ENCODE measurements around a stretch of chr19.

DNA sequence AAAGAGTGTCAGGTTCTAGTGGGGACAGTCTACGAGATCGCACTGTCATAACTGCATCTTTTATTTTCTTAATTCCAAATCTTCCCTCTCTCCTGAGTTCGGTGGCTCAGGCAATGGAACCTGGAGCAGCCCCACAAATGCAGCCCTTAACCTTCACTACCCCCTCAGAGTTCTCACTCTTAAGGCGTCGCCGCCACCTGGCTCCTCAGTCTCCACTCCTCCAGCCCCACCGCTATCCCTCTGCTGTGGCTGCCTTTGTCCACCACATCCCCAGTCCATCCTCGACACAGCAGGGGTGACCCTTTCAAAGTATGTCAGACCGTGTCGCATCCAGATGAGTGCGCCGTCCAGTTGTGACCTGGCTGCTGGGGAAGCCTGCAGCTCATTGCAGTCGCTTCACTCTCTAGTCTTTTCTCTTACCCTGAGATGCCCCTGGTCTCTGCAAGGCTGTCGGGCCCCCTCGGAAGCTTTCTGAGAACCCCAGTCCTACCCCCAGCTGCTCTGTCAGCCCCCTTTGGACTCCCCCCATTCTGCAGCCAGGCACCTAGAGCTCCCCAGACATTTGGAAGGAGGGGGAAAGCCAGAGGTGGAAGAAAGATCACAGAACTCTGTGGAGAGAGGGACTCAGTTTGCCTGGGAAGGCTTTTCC lies 1.1 kb downstream of the SPPL2B start:
- PRO-cap = no peak

DNA sequence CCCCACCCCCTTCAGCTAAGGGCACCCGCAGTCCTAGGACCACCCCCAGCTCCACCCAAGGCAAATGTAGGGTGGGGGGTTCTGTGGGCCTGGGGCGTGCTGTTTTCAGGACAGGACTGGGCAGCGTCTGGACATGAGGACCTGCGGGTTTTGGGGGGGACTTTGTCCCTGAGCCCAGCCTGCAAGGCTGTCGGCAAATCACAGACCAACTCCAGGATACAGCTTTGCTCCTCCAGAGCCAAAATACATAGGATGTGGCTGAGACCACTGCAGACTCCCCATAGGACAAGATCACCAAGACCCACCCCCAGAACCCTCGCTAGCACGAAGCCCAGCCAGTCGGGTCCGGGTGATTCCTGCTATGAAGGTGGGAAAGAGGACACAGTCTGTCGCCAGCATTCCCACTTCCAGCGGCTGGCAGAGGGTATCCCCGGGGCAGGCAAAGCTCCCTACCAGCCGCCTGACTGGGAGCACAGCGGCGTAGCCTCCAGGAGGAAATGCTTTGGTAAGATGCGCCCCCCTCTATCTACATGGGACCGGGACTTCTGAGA lies 1.6 kb upstream of the TIMM13 start:
- PRO-cap = no peak

- PRO-cap = no peak
Observed at GRCh38 chr19:2433774-2434249, 6.4 kb upstream of the TIMM13 start.

- PRO-cap = bidirectional peak, plus-strand start at chr19:2476127, minus-strand start at chr19:2475869
Observed at GRCh38 chr19:2475713-2476077, 232 bp upstream of the GADD45B start.

DNA sequence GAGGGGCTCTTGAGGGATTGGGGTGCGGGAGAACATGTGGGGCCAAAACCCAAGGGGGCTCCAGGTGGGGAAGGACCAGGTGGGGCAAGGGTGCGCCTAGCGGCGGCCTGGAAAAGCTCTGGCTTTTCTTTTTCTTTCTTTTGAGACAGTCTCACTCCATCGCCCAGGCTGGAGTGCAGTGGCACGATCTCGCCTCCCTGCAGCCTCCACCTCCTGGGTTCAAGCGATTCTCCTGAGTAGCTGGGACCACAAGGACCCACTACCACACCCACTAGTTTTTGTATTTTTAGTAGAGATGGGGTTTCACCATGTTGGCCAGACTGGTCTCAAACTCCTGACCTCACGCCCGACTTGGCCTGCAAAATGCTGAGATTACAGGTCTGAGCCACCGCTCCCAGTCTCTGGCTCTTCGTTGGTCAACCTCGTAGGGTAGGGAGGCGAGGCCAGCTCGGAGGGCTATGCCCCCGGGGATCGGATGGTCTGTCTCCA lies 3.7 kb downstream of the GADD45B start:
- PRO-cap = no peak

DNA sequence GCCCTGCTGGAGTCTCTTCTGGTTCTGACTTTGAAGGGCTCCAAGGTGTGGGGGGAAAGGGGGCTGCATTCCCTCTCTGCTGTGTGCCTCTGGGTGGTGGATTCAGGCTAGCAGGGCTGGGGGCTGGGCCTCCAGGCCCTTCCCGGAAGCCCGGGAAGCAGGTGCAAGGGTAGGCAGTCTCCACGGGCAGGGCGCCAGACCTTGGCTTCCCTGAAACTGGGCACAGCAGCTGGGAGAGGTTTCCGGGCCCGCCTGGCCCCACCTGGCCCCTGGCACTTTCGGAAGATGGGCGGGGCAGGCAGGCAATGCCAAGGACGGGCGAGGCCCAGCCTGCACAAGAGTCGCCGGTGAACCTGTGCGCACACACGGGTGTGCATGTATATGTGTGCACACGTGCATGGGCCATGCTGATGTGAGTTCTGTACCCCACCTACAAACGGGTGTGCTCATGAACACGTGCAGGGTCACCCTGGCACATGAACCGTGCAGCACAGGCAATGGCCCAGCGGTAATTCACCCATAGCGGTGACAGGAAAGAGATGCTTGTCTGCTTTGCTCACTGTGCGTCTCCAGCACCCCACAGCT lies 15.2 kb downstream of the GADD45B start:
- PRO-cap = no peak

GRCh38 chr19:2512751-2513340 lies 36.9 kb downstream of the GADD45B start:
- PRO-cap = no peak

- PRO-cap = no peak
Observed at GRCh38 chr19:2533605-2534011, 57.7 kb downstream of the GADD45B start.

GRCh38 chr19:2545759-2546293 lies 69.9 kb downstream of the GADD45B start:
- PRO-cap = no peak

DNA sequence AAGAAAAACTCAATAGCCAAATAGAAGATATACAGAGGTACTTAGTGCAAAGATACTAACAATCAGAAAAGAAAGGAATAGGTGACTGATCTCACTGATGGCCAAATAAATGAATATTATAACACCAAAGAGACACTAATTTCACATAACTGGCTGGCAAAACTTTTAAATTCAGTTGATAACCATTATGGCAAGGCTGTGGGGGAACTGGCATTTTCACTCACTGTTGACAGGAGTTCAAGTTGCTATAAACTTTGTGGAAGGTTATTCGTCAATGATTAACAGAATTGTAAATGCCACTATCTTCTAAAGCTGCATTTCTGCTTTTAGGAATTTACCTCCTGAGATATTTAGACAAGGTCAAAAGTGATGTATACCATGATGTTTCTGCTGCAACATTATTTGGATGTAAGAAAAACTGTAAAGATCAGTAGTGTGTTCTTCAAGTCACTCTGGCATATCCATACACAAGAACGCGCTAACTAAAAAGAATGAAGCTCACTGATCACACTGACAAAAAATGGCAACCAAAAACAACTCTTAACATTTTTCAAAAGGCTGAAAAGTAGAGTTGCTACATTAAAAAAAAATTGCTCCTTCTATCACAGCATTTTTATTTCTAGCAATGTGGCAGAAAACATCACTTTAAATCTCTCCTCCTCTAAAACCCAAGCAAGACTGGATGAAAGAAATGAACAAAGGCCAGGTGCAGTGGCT lies 110.6 kb downstream of the GNG7 start:
- PRO-cap = no peak

DNA sequence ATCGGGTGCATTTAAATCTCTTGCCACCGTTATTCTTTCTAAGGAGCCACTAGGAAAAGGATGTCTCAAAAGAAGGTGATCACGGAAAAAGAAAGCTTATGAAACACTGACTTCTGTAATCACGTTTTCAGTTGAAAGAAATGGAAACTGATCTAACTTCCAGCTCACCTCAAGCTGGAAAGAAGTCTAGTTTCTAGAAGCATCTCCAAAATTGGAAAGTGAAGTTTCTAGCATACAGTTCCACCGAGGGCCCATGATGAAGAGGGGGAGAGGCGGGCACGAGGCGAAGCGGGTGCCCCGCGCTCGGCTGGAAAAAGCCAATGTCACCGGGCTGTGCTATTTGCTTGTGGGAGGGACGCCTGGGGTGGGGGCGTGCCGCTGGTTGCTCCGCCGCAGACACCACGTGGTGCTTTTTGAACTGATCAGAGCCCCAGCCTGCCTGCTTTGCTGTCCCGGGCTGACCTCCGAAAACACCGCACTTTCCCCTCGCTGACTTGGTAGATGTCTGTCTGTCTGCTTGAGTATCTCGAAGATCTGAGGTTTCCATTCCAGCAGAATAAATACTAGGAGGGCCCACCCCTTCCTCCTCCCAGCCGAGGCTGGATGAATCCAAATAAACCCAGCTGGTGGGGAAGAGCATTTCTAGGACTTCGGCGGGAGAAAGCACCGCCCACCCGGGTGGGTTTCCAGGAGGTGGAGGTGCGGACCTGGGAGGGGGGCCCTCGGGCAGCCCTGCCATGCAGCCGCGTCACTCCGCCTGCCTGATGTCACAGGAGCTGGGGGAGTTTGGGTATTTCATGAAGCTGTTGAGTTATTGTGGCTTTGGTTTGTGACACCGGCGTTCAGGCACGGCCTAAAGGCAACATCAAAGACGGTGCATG lies 103.5 kb downstream of the GNG7 start:
- PRO-cap = no peak

DNA sequence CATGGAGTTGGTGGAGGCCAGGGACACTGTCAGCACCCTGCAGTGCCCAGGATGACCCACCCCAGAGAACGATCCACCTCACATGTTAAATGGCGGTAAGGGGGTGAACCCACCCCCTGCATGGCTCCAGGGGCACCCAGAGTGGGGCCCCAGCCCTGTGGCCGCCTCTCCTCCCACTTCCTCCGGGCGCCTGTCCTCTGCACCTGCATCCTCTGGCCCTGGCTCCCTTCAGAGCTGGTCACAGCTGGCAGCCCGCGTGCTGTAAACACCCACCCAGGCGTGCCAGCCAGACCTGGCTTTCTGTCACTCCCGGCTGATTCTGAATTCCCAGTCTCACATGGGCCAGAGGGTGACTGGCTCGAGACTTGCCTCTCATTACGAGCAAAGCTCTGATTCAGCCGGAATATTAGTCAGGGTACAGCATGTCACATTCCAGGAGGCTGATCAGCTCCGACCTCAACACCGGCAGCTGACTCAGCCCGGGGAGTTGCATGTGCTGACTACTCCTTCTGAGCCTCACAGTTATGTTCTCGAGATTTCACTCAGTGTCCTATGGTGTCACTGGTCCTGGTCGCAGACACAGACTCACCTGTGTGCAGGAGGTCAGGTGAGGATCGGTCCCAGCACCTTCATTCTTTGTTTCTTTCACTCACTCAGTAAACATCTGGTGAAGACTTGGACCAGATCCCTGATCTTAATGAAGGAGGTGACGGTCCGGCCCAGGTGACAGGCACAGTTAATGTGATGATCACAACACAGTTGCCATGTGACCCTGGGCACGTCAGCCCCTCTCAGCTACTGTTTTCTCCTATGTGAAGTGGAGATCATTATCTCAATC lies 75.0 kb downstream of the GNG7 start:
- PRO-cap = bidirectional peak, plus-strand start at position 392 of the sequence, minus-strand start at position 321 of the sequence

DNA sequence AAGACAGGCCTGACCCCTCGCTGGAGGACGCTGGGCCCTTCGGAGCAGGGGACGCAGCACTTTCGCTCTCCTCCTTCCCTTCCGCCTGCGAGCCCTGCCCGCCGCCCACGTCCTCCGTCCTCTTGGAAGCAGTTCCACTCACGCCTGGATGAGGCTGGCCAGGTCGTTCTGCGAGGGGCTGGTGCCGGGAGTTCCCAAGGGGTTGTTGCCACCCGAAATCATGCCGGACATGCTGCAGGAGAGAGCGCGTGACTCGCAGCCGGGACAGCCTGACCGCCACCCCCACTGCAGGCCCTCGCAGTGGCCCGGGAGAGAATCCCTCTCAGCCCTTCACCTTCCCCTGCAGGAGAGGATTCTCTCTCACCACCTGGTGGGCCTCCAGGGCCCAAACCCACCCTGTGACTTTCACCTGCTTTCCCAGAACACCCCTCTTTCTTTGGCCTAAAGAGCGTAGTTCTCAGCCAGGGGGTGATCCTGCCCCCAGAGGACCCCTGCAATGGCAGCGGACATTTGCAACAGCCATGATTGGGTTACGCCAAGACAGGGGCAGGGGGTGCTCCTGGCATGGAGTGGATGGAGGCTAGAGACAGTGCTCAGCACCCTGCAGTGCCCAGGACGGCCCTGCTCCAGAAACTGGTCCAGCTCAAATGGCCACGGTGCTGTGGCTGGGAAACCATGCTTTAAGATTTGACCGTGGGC lies 17.9 kb upstream of the SLC39A3 start:
- PRO-cap = no peak

- PRO-cap = no peak
Observed at GRCh38 chr19:2797155-2797684, 11.9 kb downstream of the THOP1 start.

GRCh38 chr19:2952919-2953698 lies 8.3 kb upstream of the ZNF77 start:
- PRO-cap = no peak

- PRO-cap = no peak
Observed at GRCh38 chr19:3006165-3006748, 22.8 kb downstream of the TLE2 start.

DNA sequence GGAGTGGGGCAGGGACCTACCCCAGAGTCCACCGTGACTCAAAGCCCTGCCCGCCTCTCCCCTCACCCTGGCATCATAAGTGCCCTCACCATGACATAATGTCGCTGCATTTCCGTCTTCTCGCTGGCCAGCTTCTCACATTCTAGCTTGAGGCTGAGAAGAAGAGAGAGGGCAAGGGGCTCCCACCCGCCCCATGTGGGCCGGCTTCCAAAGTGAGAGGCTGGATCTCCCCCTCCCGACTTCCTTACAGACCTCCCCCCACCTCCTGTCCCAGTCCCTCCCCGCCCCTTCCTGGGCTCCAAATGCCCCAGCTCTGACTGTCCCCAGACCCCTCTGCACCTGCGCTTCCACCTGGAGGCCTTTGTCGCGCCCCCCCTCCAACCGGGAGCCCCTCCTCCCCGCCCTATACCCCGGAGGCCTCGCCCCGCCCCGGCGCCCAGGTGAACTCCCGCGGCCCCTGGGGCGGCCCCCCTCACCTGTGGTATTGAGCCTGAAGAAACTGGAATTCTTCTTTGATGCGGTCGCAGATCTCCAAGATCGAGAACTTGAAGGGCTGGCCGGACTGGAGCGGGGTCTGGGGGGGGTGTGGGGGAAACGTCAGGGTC lies 748 bp downstream of the TLE2 start:
- PRO-cap = no peak

- PRO-cap = no peak
Observed at GRCh38 chr19:3034253-3034784, 5.2 kb upstream of the TLE2 start.

DNA sequence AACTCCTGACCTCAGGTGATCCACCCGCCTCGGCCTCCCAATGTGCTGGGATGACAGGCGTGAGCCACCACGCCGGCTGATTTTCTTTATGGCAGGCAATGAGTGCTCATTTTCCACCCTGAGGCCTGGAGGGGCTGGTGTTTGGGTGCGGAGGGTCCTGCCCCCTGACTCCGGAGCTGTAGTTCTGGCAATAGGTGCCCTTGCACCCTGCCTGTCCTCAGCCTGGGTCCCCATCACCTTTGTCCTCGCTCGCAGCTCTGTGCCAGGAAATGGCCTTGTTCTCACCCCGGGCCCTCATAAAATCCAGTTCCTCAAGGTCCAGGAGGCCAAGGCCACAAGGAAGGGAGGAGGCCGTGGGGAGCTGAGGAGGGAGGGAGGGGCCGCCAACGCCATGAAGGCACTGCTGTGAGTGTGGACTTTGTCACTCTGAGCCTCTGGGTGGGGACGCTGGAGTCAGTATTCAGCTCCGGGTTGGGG lies 9.3 kb upstream of the GNA11 start:
- PRO-cap = no peak

GRCh38 chr19:3100802-3101621 lies 6.8 kb downstream of the GNA11 start:
- PRO-cap = no peak

Data from SEM (cell line).